Fibroblast of the aortic adventitia (primary cell): Measurements from ENCODE around the genes HLA-DPB1, WDR46, TAPBP, ZBTB22 and UQCC2.

GRCh38 chr6:32984726-32985157 lies 16.3 kb downstream of the BRD2 start:
- CAGE, long polyA plus RNA = no peak

DNA sequence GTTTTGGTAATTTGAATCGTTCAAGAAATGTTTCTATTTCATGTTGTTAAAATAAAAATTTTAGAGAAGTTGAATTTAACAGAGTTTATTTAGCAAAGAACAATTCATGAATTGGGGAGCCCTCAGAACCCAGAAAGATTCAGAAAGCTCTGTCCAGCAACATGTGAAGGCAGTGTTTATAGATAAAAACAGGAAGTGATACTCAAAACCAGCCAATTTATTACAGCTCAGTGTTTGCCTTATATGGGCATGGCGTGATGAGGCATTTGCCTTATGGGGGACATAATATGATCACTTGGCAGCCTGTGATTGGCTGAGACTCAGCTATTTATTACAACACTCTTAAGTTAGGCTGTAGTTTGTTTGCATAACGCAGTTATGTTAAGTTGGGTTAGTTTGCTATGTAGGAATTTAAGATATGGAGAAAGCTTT lies 13.8 kb upstream of the HLA-DPB1 start:
- CAGE, long polyA plus RNA = no peak

- CAGE, long polyA plus RNA = no peak
Measured at GRCh38 chr6:33075150-33076285, at the start of gene HLA-DPB1. HLA-DPB1 (plus strand) TSS chr6:33075990.

DNA sequence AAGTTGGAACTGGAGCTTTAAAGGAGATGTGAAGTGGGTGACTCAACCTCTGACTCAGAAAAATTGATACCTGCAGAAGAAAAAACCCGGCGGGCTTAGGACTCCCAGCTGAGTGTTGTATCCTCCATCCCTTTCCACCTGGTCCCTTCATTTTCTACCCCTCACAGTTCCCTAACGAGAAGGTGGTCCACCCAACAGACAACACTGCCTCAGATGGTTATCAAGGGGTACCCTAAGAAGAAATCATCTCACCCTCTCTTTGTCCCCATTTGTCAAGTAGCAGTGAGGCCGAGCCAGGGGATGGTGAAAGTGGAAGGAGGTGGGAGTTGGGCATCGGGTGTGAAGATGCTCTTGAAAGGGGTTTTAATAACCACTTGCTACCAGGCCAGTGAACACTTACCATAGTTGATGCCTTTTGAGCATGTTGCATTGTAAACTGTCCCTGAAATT lies 13.0 kb downstream of the HLA-DPB1 start:
- CAGE, long polyA plus RNA = no peak

DNA sequence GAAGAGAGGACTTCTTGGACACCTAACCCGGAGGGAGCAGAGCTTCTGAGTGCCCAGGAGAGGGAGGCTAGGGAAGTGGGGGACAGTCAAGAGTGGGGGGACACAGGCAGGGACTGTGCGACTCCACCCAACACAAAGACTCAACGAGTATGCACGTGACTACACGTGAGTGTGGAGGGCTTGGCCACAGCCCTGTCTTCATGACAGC lies 30.3 kb downstream of the COL11A2 start:
- CAGE, long polyA plus RNA = no peak

DNA sequence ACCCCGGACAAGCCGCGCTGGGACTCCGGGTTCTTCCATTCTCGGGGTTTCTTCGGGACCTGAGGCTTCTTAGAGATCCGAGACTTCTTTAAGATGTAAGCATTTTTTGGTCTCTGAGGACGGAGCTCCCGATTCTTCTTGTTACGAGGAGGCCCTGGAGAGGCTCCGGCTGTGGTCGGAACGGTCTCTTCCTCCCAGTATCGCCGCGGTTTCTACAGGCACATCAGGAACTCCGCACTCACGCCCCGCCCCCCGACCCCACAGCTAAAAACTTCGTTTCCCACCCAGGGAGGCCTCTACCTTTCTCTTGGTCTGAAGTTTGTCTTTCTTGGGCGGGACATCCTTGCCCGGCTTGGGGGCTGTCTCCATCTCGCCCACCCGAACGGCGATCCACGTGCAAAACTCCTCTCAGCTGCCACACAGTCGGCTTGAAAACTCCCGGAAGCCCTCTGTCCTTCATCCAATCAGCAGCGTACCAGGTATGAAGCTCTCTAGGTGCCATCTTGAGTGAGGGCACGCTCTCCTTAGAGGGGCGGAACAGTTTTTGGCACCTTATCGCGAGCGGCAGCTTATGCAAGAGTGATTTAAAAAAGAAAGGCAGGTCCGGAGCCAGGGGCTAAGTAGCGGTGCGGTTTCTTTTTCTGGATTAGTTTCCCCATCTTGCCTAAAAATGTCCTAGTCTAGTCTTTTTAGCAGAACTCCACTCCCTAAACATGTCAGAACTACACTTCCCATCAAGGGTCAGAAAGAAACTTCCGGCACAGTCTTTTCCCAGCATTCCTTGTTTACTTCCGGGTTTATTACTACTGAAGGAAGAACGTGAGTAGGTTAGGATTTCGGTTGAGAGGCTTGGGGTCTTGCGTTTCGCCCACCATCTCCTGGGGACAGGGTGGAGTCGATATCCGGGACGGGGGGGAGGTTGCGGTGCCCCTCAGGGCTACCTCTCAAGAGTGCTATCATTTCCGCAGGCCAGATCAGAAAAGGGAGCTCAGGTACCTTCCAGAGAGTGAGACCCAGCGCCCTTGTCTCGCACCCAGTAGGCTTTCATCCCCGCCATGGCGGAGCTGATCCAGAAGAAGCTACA lies at the start of gene WDR46:
TSS of gene WDR46 (minus strand) at position 438 of the 1,084 bp plus-strand sequence.
- CAGE, long polyA plus RNA = no peak

DNA sequence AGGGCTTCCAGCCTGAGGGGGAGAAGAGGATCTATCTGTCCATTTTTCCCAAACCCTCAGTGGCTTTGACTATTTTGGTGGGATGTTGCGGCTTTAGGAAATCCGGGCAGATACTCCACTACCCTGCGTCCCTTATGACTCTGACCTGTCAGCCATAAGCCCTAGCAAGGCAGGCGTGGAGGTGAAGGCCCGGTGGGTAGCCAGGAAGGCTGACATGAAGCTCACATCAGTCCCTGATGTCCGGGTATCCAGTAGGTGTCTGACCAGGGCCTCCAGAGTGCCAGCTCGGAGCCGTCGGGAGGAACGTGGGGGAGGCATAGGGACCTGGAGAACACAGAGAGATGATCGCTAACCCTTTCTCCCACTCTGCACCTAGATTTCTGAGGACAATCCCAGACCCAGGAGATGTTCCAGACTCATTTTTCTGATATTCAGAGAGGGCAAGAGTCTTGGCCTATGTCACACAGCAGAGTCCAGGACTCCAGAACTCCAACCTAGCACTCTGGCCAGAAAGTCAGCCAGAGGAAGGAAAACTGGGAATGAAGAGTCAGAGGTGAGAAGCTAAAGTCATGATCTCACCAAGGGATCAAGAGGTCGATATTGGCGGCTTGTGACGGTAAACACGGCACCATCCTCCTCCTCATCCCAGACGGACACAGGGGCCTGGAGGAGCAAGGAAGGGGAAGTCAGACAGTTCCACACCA lies 2.1 kb downstream of the RGL2 start:
- CAGE, long polyA plus RNA = no peak

DNA sequence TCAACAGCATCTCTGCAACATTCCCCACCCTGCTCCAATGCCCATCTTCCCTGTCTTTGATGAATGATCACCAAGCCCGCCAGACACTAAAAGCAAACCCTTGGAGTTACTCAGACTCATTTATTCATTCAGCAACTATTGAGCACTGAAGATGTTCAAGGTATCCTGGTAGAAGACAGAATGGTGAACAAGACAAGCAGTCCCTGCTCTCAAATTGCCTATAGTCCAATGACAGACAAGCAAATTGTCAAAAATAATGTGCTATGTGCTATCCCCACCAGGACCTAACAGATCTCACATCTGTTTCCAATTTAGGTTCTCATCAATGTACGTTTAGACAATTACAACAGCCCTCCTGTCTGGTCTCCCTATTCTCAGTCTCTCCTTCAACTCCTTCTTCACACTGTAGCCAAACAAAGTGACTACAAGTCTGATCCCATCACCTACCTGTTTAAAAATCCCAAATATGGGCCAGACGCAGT lies 7.5 kb upstream of the RGL2 start:
- CAGE, long polyA plus RNA = no peak

GRCh38 chr6:33313954-33314840 lies at the start of gene TAPBP:
TAPBP (minus strand) TSS chr6:33314078.
- CAGE, long polyA plus RNA = no peak

DNA sequence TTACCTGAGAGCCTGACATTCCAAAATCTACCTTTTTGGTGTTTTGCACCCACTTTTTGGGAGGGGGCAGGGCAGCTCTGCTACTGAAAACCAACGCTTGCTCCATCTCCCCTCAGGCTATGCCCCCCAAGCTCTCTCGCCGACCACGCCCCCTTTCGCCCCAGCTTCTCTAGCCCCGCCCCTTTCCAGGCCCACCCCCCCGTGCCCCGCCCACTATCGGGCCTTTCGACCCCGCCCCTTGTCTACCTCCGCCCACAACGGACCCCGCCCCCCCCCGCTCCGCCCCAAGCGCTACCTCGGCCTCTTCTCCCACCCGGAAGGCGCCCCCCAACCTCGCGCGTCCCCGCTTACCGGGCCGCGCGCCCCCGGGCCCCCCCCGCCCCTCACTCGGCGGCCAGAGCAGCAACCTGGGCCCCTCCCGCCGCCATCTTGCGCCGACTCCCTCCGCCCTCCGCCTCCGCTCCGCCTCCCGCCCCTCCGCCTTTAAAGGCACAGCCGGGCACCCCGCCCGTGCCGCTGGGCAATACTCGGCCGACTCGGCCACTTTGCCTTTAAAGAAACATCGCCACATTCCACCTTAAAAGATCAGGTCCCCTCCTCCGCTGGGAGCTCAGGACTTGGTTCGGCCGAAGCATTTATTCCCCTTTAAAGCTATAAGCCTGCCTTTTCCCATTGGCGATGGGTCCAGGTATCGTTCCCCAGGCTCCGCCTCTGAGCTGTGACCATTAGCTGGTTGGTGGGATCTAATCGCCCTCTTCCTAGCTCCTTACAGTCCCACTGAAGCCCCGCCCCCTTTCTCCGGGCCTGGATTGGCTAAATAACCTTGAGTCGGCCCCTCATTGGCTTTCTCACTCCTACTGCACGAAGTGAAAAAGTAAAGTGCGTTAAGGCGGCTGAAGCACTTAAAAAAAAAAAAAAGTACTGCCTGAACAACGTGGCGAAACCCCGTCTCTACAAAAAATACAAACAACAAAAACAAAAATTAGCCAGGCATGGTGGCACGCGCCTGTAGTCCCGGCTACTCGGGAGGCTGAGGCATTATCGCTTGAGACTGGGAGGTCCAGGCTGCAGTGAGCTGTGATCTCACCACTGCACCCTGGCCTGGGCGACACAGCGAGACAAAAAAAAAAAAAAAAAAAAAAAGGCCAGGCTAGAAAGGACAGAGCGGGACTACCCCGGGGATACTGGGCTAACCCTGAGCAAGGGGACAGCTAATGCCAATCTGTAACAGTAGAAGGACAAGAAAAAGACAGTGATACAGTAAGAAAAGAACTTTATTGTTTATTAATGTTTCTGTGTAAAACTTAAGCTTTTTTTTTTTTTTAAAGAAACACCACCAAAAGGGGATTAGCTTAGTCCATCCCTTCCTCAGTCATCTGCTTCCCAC lies at the start of gene ZBTB22:
TSS of gene ZBTB22 (minus strand) at position 443 of the 1,387 bp plus-strand sequence.
- CAGE, long polyA plus RNA = no peak

- CAGE, long polyA plus RNA = no peak
Measured at GRCh38 chr6:33319345-33319747, 1.8 kb upstream of the ZBTB22 start.

GRCh38 chr6:33424969-33425593 lies 5.2 kb downstream of the SYNGAP1 start:
- CAGE, long polyA plus RNA = no peak

GRCh38 chr6:33450405-33450748 lies 4.0 kb upstream of the ZBTB9 start:
- CAGE, long polyA plus RNA = no peak

DNA sequence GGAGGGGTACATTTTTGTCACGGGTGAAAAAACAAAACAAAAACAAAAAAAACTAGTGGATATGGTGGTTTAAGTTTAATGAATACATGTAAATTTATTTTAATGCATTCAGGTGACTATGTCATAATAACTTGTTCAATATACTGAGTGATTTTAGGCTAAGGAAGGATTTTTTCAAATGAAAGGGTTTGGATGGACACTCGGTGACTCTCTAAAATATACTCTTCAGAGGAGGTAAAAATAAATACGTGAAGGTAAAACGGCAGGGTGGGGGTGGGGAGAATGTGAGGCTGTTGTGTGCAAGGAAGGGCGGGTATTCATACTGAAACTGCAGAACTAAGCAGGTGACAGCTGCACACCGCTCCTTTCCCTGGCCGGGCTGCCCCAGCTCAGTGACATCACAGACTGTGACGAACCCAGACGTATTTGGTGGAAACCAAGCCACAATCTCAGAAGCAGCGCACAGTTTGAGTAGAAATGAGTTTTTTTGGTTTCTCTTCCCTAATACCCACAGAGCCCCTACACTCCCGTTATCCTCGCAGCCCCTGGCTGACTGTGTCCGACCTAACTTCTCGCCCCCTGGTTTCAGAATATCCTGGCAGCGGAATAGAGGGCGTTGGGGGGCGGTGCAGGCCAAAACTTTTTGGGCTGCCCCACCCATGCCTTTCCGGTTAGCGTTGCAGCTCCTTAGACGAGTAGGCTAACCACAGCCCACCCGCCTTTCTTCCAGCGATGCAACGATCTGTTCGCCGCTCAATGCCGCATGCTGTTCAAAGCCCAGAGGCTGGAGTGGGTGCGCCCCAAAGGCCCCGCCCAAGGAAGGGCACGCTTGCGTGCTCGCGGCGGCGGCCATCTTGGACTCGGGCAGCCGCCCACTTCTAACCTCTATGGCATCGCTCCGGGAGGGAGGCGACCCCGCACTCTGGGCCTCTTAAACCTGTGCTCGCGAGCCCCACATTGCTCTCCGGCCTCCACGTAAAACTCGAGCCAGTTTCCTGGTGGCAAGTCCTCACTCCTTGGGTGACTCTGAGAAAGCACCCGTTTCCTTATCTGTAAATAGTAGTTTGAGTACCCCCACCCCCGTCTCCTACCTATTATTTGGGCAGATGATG lies 9.1 kb downstream of the BAK1 start:
- CAGE, long polyA plus RNA = no peak

- CAGE, long polyA plus RNA = no peak
Measured at GRCh38 chr6:33586174-33586662, 6.1 kb upstream of the BAK1 start.

GRCh38 chr6:33609471-33609944 lies 11.6 kb upstream of the ITPR3 start:
- CAGE, long polyA plus RNA = no peak

DNA sequence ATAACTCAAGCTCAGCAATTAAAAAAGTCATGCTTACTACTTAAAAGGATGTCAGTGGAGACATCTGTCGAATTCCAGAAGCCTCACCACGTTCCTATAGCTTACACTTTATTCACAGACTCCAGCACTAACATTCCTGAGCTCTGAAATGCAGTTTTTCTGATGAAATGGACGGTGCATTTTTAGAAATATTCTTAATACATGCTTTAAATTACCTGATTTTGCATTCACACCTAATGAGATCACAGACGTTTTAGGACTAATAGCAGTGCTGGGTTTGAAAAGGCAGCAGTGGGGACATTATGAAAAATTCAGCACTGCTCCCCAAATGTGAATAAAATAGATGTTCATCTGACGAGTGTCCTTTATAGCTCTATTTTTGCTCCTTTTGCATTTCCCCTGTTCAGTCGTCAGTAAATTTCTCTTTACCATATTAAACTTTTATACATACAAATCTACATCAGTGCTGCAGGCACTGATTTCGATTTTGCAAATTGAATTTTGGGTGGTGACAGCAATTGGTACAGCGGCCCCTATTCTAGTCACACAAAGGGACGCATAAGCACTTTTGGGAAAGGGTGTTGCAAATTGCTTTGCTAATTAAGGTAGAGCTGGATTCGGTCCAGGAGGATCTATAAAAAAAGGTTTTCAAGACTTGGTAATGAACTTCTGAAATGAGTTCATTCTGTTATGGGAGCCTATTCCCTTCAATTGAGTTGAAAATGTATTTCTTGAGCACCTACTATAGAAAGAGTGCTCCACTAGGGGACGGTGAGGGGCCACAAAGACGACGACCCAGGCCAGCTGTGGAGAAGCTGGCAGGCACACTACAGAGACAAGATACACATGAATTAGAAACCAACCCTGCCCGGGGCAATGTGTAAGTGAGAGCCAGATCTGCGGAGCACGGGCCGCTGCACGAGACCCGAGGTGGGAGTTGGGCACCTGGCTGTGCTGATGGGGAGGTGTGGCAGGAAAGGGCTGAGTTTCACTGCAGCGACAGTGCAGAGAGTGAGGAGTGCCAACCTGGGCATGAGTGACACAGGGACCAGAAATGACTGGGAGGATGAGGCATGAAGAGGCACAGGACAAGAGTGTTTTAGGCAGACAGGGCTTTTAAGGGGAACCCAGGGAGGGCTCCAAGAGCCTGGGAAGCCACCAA lies 5.5 kb downstream of the UQCC2 start:
- CAGE, long polyA plus RNA = no peak

- CAGE, long polyA plus RNA = no peak
Measured at GRCh38 chr6:33711217-33712402, at the start of gene UQCC2. UQCC2 (minus strand) TSS chr6:33711700.

DNA sequence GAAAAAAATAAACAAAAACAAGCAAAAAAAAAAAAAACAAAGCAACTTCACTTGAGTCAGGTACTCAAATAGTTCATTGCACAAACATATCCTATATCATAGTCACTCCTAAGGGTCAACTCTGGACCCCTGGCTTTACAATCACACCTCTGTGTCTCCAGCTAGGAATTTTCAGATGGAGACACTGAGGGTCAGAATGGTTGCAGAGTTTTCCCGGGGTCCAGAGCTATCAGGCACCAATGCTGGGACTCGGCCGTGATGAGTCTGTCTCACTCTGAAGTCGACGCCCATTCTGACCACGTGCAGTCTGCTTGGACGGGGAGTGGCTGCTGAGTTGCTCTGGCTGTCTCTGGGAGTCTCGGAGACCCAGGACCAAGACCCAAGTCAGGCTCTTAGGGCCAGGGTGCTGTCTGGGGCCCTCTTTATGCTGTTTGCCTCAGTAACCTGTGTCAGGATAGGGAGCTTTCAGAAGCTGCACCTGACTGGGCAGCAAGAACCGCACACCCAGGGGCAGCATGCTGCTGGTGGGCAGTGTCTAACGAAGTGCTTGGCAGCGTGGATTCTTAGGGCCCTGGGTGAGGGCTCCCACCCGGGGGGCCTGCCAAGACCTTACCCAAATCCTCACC lies 4.6 kb downstream of the IP6K3 start:
- CAGE, long polyA plus RNA = no peak

GRCh38 chr6:33906282-33906888 lies 102.6 kb upstream of the MLN start:
- CAGE, long polyA plus RNA = no peak